Measurements from ENCODE around the genes SREK1 and PIK3R1.

GRCh38 chr5:66143820-66144421 lies at the start of gene SREK1:
Gene SREK1, plus strand, starts transcription at chr5:66144300.
- PRO-cap, result bidirectional peak, plus-strand start at chr5:66144266, minus-strand start at chr5:66144181

- PRO-cap, result no peak
Measured at GRCh38 chr5:66208059-66208364, 63.9 kb downstream of the SREK1 start.

- PRO-cap, result no peak
Measured at GRCh38 chr5:66647070-66647477, 50.9 kb downstream of the MAST4 start.

GRCh38 chr5:66882661-66883191 lies 286.5 kb downstream of the MAST4 start:
- PRO-cap, result no peak

- PRO-cap, result no peak
Measured at GRCh38 chr5:67062846-67063553, 133.6 kb downstream of the CD180 start.

- PRO-cap, result no peak
Measured at GRCh38 chr5:67066867-67067375, 129.7 kb downstream of the CD180 start.

- PRO-cap, result bidirectional peak, plus-strand start at chr5:67216086, minus-strand start at chr5:67215985; unidirectional peak, minus-strand start at chr5:67216132
Measured at GRCh38 chr5:67215588-67216573, 19.3 kb upstream of the CD180 start.

GRCh38 chr5:67606237-67606784 lies 409.7 kb upstream of the CD180 start:
- PRO-cap, result no peak

GRCh38 chr5:67780134-67780735 lies 435.3 kb upstream of the PIK3R1 start:
- PRO-cap, result no peak

DNA sequence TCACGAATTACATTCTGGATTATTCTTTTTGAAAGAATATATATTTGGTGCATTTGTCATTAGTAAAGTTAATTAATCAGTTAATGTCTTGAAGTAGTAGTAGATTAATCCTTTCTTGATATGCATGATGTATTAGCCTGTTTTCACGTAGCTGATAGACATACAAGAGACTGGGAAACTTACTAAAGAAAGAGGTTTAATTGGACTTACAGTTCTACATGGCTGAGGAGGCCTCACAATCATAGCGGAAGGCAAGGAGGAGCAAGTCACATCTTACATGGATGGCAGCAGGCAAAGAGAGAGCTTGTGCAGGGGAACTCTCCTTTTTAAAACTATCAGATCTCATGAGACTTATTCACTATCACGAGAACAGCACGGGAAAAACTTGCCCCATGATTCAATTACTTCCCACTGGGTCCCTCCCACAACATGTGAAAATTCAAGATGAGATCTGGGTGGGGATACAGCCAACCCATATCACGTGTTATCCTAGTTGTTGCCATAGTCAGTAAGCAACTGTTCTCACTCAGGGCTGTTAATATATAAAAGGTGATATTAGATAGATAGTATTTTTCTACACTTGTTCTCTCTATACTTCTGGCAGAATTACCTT lies 417.1 kb upstream of the PIK3R1 start:
- PRO-cap, result no peak

DNA sequence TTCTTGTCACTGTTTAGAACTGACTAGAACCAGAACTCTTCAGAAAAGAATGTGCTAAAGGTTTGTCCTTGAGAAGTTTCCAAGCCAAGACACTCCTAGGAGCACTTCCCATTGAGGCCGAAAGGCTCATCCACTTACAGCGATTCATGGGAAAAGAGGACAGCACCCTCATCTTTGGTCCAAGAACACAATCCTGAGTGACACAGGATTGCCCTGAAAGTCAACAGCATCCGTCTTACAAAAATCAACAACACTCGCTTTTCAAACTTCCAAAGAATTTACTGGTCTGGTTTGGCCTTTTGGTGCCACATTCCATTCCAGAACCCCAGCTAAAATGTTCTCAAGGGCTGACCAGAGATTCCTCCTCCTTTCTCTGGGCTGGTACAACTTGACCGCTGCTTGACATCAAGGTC lies 415.9 kb upstream of the PIK3R1 start:
- PRO-cap, result no peak

DNA sequence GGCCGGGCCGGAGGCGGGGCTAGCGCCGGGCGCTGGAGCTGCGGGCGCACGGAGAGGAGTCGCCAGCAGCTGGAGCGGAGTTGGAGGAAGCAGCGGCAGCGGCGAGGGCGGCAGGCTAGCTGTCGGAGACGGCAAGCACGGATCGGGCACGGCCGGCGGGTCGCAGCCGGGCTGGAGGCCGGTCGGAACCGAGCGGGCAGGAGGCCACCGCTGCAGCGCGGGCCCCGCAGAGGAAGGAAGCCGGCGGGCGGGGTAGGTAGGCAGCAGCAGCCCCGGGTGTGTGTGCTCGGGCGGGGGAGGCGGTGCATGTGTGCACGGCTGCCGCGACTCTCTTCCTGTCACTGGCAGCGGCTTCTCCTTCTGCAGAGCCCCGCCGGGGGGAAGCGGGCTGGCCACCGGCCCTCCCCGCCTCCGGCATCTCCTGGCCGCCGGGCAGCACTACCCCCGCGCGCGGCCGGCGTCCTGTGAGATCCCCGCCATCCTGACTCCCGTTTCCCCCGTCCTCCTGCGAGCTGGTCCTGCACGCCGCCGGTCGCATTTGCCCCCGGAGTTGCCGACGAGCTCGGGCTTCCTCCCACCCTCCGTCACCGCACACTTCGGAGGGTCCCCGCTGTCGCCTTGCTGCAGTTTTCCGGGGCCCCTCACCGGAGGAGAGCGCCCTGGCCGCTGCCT lies at the start of gene PIK3R1:
Gene PIK3R1 (plus strand): TSS at position 59 of the 672 bp plus-strand sequence.
- PRO-cap, result bidirectional peak, plus-strand start at position 68 of the sequence, minus-strand start outside the sequence; unidirectional peak, plus-strand start at position 283 of the sequence; bidirectional peak, plus-strand start at position 365 of the sequence, minus-strand start at position 332 of the sequence

GRCh38 chr5:68225861-68227083 lies 10.7 kb downstream of the PIK3R1 start:
- PRO-cap, result no peak

- PRO-cap, result no peak
Measured at GRCh38 chr5:68292145-68292861, 76.7 kb downstream of the PIK3R1 start.

DNA sequence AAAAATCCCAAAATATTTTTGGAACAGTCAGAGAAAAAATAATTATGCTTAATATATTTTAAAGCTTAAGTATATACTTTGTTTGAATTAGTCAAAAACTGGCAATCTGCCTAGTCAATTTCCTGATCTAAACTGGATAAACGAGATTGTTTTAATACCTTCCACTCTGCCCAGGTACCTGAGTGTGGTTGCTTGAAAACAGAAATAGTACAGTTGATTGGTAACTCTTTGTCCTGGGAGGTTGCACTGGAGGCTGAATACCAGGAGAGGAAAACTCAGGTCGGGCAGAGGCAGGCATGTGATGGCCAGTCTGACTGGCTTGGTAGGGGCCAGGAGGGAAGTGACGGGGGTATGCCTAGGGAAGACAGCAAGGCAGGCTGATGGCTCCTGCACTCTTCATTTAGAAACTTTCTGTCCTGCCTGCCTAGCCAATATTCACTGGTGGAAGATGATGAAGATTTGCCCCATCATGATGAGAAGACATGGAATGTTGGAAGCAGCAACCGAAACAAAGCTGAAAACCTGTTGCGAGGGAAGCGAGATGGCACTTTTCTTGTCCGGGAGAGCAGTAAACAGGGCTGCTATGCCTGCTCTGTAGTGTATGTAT lies 80.3 kb downstream of the PIK3R1 start:
- PRO-cap, result no peak

DNA sequence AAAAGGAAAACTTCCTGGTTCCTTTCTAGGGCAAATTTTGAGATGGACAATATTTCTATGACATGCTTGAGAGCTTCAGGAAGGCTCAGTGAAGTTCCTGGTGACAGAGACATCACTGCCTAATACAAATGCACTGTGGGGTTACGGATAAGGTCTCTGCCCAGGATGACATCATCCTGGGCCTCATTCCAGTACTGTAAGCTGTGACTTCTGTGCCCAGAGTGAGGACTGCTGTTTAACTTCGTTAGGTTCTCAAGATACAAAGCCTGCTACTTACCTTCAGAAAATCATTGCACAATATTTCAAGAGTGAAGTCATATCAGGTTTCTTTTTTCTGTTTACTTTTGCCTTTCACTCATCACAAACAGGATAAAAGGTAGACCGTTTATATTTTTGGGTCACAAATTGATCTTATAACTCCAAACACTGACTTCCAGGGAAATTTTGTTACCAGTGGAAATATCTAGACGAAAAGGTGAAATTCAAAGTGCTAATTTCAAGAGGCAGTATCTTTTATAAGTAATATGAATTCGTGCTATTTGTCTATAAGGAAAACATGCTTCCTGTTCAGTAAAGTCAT lies 241.2 kb downstream of the PIK3R1 start:
- PRO-cap, result no peak

DNA sequence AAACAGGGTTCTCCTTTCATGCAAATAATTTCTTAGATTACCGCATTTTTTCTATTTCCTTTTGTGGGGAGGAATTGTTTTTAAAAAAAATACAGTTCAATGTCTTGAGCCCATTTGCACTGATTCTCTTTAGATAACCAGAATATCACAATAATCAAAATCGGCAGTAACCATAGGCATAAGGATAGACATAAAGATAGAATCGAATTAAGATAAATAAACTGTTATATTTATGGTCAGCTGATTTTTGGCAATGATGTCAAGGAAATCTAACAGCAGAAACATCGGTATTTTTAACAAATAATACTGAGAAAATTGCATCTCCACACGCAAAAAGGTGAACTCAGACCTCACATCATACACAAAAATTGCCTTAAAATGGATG lies 325.5 kb downstream of the PIK3R1 start:
- PRO-cap, result no peak

DNA sequence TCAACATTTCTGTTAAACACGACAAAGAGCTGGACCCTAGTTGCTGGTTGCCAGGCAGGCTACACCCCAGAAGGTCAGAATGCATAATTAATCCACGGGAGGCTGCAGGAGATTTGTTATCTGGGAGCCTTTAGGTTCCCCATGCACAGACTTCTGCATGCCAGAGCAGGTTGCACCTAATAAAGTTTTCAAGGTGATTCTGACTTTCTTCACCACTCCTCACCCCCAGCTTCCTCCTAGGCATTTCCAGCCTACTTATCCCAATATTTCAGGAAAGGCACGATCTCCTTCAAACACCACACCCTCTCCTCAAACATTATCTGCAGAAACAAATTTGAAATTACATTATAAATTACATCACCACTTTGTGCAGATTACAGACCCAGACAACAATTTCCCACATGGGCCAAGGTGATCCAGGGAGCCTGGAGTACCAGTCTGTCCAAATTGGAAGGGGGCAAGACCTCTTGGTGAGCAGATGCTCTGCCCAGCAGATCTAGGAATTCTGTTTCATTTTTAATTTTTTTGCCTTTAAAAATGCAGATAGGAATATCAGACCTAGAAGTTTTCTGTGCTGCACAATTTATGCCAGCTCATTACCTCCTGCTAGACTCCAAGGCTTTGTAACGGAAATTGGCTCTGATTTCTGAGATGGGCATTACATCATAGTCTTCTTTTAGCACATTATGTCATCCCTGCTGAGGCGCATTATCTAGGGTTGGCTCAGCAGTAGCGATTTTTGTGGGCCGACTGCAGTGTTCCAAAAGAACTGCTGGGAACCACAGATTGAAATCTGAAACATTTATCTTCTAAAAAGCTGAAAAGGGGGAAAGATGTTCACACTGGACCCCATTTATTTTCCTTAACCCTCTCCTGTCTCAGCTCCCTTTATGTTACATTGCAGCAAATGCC lies 363.3 kb upstream of the SLC30A5 start:
- PRO-cap, result unidirectional peak, plus-strand start at position 735 of the sequence

DNA sequence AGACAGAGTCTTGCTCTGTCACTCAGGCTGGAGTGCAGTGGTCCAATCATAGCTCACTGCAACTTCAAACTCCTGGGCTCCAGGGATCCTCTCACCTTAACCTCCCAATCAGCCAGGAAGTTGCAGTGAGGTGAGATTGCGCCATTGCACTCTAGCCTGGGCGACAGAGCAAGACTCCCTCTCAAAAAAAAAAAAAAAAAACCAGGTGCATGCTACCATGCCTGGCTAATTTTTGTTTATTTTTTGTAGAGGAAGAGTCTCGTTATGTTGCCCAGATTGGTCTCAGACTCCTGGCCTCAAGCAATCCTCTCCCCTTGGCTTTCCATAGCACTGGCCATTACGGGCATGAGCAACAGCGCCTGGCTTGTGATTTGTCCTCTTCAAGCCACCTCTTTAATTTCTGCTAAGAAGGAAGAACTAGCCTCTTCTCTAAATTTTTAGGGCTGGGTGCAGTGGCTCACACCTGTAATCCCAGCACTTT lies 31.6 kb downstream of the CCDC125 start:
- PRO-cap, result no peak

DNA sequence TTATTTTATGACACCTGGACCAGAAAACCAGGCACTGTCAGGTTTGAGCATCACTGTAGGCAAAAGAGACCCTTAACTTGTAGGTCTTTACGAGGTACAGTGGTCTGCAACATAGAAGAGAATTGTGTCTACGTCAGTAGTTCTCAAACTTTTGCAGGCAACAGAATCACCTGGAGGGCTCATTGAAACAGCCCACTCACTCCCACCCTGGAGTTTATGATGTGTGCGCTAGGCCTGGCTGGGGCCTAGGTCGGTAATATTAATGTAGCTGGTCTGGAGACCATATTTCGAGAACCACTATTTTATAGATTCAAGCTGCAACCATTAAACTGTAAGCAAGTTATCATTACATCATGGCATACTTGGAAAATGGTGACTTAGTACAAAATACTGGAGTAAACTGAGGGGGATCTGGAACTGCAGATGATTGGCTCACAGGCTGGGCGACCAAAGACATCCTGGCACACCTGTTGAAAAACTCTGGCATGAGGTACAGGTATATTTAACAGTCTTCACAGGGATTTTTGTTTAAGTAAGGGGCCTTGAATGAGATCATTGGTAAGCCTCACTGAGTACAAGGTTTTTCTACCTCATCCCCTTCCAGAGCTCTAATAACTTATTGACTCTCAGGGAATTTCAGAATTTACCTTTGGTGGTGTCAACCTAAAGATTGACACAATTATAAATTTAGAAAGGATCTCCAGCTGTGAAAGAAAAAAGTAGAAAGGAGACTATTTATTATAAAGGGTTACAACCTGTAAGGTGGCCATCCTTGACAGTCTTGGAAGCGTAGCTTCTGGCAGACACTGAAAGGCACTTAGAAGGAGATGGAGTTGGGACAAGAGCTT lies 33.6 kb downstream of the OCLN start:
- PRO-cap, result no peak